Measurements from ENCODE around the gene OSTC.

DNA sequence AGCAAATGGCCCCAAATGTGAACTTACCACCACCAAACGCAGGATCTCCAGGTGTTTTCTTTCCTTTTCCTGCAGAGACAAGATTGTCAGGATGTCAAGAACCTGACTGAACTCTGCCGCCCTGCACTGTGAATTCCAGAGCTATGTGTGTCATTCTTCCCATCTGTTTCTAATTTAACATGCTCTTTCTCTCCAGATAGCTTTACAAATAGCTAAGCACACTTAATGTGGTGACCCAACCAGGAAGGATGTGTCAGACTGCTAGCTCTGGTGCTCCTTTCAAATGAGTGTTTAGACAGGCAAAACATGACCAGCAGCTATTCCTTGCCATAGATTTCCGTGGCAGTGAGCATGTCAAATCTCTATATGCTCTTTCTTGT, 247.5 kb upstream of the DKK2 start:
- RRBS: no CpG with 5 or more reads among the region's 3 CpGs

GRCh38 chr4:107381105-107381306, 339.0 kb downstream of the PAPSS1 start:
- RRBS: 67% methylated on average over 4 of the region's 9 CpGs

- RRBS: no CpG with 5 or more reads among the region's 10 CpGs
Observed at GRCh38 chr4:108029194-108029822, 39.6 kb downstream of the HADH start.

DNA sequence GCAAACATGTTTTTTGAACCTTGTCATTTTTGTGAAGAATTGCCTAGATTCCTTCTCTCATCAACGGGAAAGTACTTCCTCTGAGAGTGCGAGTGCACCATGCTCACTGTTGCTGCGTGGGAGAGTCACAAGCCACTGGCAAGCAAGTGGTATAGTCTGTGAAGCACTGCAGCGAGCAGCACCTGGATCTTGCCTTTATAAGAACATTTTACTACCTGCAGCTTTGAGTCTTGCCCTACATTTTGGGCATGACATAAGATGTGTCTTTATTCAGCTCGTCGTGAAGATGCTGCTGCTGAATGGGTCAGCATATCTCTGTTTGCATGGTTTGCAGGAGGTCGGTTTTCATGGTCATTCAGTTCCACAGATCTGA, 44.9 kb downstream of the HADH start:
- RRBS: no CpG with 5 or more reads among the region's 7 CpGs

GRCh38 chr4:108148289-108148724, 20.4 kb downstream of the LEF1 start:
- RRBS: no CpG with 5 or more reads among the region's 1 CpG

DNA sequence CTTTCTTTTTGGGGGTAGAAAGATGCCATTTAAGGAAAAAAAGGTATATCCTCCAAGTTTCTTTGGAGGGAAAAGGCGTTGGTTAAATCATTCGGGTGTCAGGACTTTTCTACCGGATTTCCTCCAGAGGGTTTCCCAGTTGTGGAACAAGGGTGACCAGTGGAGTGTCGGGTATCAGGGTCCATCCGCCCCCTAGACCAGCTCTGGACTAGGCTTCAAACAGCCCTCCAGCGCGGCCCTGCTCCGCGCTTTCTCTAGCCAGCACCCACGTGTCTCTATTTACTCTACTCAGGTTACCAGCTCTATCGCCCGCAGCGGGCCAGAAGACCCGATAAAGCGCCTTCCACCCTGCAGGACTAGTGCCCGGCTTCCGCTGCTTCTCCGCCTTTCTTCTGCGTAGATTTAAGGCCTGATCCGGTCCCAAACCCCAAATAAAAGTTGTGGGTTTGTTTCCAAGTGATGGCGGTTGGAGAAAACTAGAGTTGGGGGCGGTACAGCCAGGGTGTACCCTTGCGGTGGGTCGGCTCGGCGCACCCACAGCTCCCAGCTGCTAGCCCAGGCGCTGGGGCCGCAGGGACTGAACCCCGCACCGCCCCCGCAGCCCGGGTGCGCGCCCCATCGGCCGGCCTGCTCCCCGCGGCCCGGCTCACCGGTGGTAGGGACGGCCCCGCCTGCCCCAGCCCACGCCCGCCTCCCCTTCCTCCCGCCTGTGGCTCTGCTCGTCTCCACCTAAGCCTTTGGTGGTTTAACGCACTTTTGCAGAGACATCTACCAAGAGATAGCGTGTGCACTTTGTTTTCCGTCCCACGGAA, 2.2 kb downstream of the LEF1 start:
- RRBS: no CpG with 5 or more reads among the region's 50 CpGs

DNA sequence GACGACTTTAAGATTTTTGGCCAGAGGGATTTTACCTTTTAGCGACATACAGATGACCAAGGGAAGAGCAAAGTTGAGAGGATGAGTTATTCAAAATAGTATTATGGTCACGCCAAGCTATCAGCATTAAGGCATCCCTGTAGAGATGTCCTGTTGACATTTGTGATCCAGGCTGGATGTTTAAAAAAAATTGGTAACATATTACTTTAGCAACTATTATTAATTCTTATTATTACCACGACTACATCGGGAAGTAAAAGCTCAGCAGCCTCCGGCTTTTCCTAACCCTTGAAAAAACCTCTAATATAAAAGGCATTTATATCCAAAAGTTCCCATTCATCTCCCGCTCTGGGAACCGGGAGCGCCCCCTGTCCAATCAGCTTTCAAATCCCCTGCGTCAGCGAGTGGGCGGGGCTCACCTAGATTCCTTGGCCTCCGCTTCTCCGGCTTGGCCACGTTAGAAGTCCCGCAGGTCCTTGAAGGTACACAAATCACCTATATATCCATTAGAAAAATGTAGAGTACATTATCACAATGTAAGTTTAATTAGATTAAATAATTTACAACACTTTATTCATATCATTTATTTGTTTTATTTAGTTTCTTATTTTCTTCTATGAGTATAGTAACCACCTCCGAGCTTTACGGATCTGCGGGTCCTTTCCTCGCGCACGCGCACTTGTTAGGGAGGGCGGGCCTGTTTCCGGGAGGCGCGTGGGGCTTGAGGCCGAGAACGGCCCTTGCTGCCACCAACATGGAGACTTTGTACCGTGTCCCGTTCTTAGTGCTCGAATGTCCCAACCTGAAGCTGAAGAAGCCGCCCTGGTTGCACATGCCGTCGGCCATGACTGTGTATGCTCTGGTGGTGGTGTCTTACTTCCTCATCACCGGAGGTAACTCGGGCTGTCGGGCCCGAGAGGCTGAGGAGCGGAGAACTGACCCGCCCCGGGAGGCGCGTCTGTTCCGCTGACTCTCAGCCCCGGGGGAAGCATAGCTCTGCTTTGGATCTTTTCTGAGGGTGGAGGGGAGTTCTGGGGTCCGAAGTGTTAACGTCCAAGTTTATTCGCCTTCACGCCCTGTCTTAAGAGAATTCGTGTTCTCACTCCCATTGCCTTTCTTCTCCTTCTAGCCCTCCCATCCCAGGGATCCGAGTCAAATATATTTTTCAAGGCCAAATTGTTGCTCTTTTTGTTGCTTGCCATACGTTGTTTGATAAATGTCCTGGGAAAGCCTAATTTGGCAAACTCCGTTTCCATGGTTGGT, at the start of gene OSTC:
TSS of gene OSTC (plus strand) at position 698 of the 1,263 bp plus-strand sequence.
- RRBS: 2% methylated on average over 13 of the region's 54 CpGs

DNA sequence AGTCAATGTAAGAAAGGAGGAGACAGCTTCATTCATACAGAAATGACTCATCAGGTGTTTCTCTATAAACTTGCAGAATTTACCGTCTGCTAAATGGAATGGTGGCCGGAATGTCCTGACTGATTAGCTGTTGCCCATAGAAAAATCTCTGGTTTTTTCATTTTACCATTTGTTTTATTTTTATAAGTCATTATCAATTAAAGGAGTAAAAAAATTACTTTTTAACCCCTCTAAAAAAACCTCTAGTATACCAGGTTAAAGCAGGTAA, 115.1 kb upstream of the ETNPPL start:
- RRBS: no CpG with 5 or more reads among the region's 2 CpGs

- RRBS: no CpG with 5 or more reads among the region's 4 CpGs
Observed at GRCh38 chr4:109528313-109528639, 31.8 kb upstream of the MCUB start.

DNA sequence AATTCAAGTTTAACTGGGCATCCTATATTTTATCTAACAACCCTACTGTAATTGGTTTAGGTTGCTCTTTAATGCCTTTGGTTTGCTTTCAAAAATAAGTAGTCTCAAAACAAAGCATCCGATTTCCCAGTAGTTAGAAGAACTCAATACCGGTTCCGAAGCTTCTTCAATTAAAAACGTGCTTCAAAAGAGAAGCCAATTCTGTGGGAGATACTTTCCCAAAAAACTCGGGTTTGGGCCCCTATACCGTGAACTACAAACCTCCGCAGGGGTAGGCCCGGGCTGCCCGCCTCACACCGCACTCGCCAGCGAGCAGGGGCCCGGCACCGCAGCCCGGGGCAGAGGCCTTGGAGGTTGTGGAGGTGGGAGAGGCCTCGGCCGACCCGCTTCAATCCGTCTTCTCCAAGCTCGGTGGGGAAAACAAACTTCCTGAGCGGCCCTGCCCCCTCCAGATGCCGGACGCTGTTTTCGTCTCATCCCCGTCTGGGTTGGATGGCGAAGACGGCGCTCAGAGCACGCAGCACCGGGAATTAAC, 554 bp upstream of the MCUB start:
- RRBS: 84% methylated on average over 15 of the region's 30 CpGs

- RRBS: no CpG with 5 or more reads among the region's 9 CpGs
Observed at GRCh38 chr4:109729052-109729385, 851 bp downstream of the PLA2G12A start.

DNA sequence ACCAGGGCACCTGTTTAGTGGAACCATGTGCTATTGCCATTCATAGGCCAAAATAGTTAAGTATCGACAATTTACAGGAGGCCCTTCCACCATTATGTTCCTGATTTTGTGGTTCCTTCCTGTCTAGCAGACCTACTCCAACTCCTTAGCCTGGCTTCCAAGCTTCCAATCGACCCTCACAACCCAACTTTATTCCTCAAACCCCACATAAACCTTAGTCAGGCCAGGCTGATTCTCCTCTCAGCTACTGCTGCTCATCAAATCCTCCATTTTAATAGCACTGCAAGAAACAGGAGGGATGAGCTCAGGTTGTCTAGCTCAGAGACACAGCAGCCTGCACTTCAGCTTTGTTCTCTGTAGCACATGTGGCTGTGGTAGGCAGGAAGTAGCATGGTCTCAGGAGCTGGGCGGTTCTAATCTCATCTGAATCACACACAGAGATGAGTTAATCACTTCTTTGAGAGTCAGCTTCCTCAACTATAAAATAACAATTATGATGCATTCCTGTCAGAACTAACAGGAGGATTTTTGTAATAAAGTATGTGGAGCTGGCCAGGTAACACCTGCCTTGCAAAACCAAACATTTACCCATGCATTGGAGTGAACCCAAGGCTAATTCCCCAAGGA, 33.1 kb downstream of the ELOVL6 start:
- RRBS: no CpG with 5 or more reads among the region's 3 CpGs

GRCh38 chr4:110182607-110183637, 15.5 kb downstream of the ELOVL6 start:
- RRBS: no CpG with 5 or more reads among the region's 18 CpGs

DNA sequence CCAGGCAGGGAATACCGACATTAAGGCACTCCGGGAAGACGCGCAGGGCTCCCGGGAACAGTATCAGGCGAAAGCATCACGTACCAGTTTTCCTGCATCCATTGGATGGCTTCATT, 394 bp downstream of the ELOVL6 start:
- RRBS: 4% methylated on average over 2 of the region's 7 CpGs

GRCh38 chr4:110621885-110622707, 781 bp downstream of the PITX2 start:
- RRBS: 81% methylated on average over 27 of the region's 70 CpGs

- RRBS: no CpG with 5 or more reads among the region's 27 CpGs
Observed at GRCh38 chr4:110632791-110633234, 9.9 kb upstream of the PITX2 start.

GRCh38 chr4:110876206-110876548, 253.3 kb upstream of the PITX2 start:
- RRBS: no CpG with 5 or more reads among the region's 16 CpGs

- RRBS: no CpG with 5 or more reads among the region's 4 CpGs
Observed at GRCh38 chr4:111336659-111337029, 713.8 kb upstream of the PITX2 start.

DNA sequence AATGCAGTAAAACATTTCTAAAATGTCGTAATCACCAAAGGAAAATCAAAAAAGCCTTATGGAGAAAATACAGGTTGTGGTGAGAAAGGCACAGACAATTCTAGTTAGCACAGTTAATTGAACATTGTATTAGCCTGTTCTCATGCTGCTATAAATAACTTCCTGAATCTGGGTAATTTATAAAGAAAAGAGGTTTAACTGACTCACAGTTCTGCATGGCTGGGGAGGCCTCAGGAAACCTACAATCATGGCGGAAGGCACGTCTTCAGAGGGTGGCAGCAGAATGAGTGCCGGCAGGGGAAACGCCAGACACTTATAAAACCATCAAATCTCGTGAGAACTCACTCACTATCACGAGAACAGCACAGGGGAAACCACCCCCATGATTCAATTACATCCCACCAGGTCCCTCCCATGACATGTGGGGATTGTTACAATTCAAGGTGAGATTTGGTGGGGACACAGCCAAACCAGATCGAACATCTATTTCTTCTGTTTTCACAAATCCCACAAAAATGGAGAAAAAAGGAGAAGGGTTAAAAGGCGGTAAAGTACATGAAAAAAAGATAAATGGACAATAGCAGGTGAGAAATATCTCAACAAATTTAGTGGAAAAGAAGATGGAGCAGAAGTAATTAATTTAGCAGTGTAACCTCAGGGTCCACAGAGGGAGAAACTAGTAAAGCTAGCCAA, 33.1 kb upstream of the FAM241A start:
- RRBS: no CpG with 5 or more reads among the region's 9 CpGs

- RRBS: no CpG with 5 or more reads among the region's 7 CpGs
Observed at GRCh38 chr4:112430754-112431524, 85.0 kb downstream of the NEUROG2 start.